Endometrial microvascular endothelial cells (primary cell): ENCODE measurements around the gene METRNL.

- RAMPAGE, long total RNA: no peak
Observed at GRCh38 chr17:82544976-82545460, 25.5 kb downstream of the FOXK2 start.

DNA sequence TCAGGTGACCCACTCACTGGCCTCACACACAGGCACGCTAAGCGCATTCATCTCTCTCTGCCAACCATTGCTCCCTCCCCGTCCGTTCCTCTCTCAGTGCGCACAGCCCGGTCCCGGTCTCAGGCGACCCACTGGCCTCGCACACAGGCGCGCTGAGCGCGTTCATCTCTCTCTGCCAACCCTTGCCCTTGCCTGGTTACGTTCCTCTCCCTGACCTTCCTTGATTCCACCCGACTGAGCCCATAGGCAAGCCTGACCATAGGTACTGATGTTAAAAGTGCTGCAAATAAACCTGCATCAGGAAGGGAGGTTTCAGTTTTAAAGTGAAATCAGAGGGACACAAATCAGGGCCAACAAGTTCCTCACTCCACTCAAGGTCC lies 20.7 kb downstream of the WDR45B start:
- RAMPAGE, long total RNA: no peak

DNA sequence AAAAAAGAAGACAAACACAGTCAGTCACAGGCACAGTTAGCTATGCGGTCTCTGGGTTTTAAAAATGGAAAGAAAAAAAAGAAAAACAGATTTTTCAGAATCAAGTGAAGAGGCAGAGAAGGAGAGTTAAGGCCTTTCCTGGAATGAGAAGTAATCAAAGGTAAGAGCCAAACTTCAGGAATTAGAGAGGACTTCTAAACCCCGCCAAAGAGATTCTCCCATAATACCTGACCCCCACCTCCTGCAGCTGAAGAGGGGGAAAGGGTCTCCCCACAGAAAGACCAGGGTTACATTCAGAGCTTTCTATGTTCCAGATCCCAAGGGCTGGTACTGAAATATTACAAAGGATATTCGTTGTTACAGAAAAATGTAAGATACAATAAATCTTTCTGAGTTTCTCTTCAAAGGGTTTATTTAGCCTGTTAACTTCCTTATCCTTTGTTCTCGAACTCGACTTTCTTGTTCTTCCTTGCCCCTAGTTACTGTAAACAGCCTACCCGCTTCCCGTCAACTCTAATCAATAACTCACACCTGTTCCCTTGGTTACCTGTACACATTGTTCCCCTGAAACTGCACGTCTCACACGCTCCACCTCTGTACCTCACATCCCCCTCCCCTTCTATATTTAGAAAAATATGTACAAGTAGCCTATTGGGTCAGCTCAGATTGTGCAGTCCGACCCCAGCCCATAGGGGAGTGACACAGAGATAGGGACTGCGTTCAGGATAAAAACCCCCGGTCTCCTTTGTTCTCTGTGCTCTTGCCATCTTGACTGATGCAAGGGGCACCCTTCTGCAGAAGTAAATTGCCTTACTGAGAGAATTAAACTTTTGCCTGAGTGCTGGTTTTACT lies 11.7 kb downstream of the WDR45B start:
- RAMPAGE, long total RNA: no peak

GRCh38 chr17:82639316-82640027 lies 8.8 kb downstream of the WDR45B start:
- RAMPAGE, long total RNA: no peak

- RAMPAGE, long total RNA: no peak
Observed at GRCh38 chr17:82793773-82794580, 42.1 kb downstream of the TBCD start.

- RAMPAGE, long total RNA: no peak
Observed at GRCh38 chr17:83073322-83074303, 5.8 kb upstream of the METRNL start.

- RAMPAGE, long total RNA: no peak
Observed at GRCh38 chr17:83079305-83079793, at the start of gene METRNL. Gene METRNL, plus strand, starts transcription at chr17:83079609.

DNA sequence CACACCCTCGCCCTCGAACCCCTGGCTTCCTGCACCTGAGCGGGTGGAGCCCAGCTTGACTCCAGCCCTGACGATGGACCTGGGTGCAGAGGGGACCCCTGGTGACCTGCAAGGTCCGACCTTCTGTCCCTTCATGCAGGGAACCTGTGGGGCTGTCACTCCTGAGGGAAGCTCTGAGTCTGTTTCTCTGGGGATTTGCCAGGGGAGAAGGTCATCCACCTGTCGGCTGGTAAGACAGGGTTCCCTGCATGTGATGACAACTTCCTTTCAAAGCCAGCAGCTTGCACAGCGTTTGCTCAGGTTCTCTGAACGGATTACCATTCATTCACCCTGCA lies 46.5 kb downstream of the METRNL start:
- RAMPAGE, long total RNA: no peak

- RAMPAGE, long total RNA: no peak
Observed at GRCh38 chr17:83127856-83128055, 48.3 kb downstream of the METRNL start.

GRCh38 chr17:83184153-83184598 lies 104.8 kb downstream of the METRNL start:
- RAMPAGE, long total RNA: no peak

DNA sequence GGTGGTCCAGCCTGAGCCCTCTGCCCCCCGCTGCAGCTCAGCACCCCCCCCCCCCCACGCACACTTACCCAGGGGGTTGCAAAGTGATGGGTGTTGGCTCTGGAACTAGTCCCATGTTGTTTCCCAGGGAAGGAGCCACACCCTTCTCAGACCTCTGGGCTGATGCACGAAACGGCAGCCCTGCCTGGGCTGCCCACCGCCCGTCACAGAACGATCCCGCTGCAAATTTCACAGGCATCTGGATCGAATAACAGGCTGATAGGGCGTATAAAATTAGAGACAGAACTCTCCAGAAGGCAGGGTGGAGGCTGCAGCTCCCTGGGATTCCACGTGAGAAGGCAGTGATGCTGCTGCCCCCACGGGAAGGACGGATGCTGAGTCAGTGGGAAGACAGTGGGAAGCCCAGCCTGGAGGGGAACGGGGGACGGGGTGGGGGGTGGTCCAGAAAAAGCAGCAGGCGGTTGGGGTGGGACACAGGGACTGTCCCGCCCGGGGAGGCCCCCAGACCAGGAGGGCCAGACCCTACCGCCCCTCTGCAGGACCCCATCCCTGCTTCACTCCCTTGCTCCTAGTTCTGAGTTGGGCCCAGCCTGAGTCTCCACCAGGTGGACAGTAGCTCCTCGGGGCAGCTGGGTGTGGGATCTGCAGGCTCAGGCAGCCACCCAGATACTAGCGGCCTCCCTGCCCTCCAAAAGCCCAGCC lies 117.6 kb downstream of the METRNL start:
- RAMPAGE, long total RNA: no peak